ENCODE measurements around the genes RTL3, LPAR4, CYLC1 and ZNF711.

DNA sequence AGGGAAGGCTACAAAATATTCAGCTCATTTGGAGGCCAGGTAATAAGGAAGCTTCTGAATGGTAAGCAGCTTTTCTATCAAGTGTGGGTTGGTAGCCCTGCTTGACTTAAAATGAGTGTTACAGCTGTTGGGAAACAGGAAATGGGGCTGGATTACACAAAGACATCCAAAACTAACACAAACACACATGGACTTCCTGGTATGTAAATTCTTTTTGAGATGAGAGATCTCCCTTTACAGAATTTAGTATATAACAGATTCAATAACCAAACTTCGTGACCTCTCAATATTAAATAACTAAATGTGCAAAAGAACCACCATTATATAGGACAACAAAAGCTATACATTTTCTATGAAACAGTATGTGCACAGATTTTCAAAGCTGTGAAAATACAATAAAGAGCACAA is 58.1 kb downstream of the FGF16 start:
- PRO-cap, result no peak

DNA sequence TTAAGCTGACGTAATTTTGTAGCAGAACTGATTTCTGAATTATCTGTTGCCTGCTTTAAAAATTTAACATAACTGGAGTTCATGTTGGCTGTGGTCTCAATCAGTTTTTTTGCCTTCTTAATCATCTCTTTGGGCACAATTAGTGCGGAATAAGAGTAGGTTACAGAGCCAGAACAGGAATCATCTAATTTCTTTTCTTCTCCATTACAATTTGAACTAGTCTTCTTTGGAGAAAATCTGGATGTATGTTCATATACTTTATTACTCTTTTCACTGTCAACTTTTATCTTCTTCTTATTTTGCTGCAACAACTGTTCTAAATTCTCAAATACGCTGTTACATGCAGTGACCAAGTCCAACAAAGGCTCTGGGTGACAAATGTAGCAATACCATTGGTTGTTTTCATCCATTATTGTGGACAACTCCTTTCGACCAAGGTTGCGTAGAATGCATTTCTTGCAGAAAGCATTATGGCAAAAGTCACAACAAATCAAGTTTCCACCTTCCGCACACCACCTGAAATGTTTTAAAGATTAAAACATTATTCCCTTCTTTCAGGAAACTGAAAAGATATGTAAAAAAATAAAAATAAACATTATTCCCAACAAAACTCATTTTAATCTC is 101.8 kb downstream of the ATRX start:
- PRO-cap, result no peak

- PRO-cap, result no peak
Measured at GRCh38 chrX:77753298-77754493, 32.3 kb downstream of the ATRX start.

GRCh38 chrX:78109507-78110142 is 5.6 kb downstream of the PGK1 start:
- PRO-cap, result no peak

DNA sequence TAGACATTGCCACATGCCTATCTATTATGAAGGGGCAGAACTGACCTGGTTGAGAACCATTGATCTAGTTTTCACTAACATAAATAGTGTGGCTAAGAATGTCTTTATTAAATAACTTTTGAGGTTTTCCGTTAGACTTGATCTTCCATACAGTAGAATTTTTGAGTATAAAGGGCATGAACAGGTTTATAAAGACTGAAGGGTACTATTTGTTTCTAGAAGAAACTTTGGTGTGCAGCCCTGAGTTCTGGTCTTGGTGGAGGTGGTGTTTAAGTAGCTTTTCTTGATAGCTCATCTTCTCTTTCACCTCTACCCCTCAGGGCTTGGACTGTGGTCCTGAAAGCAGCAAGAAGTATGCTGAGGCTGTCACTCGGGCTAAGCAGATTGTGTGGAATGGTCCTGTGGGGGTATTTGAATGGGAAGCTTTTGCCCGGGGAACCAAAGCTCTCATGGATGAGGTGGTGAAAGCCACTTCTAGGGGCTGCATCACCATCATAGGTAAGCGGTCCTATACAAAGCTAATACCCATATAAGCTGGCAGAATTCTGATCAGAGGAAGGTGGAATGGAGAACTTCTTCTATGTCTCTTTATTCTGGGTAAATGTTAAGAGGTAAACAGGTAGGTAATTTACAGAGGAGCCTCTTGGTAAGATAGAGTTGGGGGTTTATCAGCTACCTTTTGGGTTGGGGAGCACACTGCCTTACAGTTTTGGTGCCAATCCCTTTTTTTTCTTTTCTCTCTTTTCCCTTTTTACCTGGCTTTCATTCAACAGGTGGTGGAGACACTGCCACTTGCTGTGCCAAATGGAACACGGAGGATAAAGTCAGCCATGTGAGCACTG is 14.7 kb downstream of the TAF9B start:
- PRO-cap, result no peak

- PRO-cap, result no peak
Measured at GRCh38 chrX:78130967-78132118, 8.1 kb downstream of the TAF9B start.

- PRO-cap, result no peak
Measured at GRCh38 chrX:78322841-78323319, 4.5 kb downstream of the CYSLTR1 start.

DNA sequence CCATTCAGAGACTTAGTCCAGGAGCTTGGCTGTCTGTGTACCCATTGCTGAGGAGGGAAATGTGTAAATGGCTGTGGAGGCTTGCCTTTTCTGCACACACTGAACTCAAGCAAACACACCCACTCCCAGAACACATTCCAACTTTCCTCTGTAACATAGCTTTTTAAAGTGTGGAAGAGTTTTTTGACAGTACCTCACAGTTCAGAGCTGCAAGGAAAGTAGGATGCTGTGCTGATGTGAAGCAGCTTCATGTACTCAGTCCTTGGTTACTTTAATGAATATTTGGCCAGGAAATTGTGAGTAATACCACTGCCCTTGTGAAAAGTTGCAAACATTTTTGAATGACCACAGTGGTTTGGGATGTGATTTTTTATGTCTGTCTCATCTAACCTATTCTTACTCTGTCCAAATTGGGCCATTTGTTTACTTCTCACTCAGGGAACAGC is at the start of gene RTL3:
RTL3 (minus strand) TSS at position 69 of the 446 bp plus-strand sequence.
- PRO-cap, result no peak

DNA sequence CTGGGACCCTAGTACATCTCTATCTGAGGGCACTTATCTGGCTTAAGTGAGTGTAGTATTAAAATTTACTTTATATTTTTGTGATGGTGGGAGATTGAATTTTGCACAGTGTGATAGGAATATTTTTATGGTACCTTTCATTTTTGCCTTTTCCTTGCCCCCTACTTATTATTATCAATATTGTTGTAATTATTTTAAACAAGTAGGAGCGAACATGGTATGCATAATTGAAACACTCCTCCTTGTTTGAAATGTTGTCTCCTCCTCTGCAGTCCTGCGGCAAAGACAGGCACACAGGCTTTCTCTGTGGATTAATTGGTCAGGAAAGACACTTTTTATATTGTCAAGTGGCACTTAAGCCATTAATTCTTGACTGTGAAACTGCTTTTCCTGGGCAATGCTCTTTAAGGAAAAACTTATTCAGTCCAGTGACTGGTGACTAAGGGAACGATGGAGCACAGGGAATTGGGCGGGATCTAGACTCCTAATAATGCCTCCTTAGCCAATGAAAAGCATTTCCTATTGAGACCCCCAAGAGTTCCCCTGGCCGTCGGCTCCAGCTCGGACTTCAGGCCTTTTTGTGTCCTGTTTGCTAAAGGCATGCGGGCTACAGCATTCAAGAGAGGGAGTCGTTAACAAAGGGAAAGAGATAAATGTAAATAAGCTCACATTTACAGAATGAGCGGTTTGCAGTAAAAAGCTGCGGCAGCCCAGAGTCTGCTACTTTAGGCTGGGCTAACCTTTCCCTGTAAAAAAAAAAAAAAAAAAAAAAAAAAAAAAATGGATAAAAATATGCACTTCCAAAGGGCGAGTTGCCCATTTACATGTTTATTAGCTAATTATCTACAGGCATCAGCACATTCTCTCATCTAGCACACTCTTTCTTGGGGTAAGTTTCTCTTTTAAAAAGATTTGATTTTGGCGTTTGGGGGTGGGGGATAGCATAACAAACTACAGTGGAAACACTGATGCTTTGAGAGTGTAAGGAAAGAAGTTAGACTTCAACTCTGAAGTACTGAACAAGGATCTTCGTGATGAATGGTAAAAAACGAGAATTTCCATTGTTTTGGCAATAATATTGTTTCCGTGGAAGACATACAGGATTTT is at the start of gene LPAR4:
LPAR4 (plus strand) TSS at position 575 of the 1,107 bp plus-strand sequence.
- PRO-cap, result no peak

DNA sequence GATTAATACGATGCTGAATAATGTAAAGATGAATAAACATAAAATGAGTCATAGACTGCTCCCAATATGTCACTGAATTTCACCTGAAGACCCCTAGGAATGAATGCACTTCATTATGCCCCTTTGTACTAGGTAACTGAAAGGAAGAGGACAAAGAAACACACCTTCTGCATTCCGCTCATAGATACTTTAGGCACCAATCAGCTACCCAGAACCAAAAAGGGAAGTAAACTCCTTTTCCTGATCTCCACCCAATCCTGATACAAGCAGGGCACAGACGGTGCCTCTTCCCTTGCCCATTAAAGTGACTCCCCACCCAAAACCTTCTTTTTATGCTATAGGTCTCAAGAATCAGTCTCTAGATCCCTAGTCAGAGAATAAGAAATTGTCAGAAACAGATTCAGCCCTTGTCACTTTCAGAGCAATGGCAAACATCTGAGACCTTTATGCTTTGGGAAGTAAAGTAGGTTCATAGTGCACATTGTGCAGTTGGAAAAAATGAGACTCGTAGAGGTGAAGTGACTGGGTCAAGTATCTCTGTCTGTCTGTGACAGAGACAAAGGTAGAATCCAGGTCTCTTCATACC is 2.3 kb downstream of the GPR174 start:
- PRO-cap, result no peak

GRCh38 chrX:80631338-80631694 is 178.4 kb downstream of the BRWD3 start:
- PRO-cap, result no peak

DNA sequence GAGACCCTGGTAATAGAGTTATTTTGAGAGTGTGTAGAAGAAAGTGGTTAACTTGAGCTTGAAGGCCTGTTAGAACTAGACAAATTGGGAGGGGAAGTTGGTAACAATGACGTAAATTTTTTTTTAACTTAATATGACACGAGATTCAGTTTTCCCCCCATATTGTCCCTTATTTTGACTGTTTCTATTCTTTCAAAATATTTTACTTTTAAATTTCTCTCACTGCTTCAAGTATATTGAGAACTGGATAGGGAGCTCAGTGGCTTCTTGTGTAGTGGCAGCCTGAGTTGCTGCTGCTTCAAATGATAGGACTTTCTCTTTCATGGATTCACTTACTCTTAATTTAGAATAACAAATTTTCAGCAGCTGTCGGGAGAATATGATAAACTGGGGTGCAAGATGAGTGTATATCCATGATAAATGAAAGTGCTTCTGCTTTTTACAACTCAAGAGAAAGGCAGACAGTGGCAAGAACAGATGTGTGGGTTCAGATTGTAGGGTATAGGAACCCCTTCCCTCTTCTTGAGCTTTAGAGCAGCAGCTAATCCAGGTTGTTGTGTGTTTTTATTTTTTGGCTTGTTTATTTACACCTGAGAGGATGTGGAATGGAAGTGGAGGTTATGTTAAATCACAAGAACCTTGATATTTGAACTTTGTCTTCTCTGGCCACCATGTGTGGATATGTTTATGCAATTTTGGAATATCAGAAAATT is 981 bp downstream of the SH3BGRL start:
- PRO-cap, result no peak

- PRO-cap, result no peak
Measured at GRCh38 chrX:81262419-81262997, 60.6 kb downstream of the SH3BGRL start.

DNA sequence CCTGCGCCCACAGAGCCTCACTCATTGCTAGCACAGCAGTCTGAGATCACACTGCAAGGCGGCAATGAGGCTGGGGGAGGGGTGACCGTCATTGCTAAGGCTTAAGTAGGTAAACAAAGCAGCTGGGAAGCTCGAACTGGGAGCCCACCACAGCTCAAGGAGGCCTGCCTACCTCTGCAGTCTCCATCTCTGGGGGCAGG is 738.6 kb downstream of the SH3BGRL start:
- PRO-cap, result no peak

DNA sequence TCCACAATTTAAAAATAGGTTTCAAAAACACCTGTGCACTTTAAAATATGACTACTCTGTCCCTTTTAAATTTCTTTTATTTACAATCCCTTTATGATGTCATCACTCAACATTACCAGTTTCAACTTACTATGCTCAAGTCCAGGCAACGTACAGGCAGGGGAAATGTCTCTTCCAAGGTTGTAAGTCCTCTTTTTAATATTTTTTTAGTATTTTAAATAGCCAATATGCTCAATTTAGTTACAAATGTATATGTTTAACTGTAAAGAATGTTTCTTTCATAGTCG is at the start of gene CYLC1:
CYLC1 (plus strand) TSS at position 129 of the 287 bp plus-strand sequence.
- PRO-cap, result no peak

- PRO-cap, result no peak
Measured at GRCh38 chrX:85089719-85090407, 86.2 kb downstream of the APOOL start.

DNA sequence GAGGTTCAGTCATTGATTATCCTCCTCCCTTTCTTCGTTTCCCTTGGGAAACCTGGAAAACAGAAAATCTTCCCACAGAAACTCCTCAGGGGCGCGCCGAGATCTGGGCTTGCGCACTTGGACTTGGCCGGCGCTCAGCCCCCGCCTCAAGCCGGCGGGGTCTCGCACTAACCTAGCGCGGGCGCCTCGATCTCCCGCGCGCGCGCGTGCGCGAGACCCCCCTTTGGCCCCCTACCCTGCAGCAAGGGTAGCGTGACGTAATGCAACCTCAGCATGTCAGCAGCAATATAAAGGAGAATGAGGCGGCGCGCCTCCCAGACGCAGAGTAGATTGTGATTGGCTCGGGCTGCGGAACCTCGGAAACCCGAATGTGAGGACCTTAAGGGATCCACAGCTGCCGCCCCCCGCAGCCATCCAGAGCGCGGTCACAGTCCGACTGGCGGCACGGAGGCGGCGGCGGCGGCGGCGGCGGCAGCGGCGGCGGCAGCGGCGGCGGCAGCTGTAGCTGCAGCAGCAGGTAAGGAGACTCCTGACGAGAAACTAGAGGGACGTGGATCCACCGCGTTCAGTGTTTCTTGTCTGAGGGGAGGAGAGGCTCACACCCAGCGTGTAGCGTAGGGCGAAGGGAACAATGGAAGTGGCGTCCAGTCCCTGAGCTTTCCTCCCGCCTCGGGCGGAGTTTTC is at the start of gene ZNF711:
ZNF711 (plus strand) TSS at position 317 of the 684 bp plus-strand sequence.
- PRO-cap, result unidirectional peak, plus-strand start at position 149 of the sequence; unidirectional peak, plus-strand start at position 317 of the sequence; unidirectional peak, plus-strand start at position 382 of the sequence; unidirectional peak, plus-strand start at position 409 of the sequence

- PRO-cap, result no peak
Measured at GRCh38 chrX:85403559-85403909, 24.1 kb upstream of the POF1B start.

DNA sequence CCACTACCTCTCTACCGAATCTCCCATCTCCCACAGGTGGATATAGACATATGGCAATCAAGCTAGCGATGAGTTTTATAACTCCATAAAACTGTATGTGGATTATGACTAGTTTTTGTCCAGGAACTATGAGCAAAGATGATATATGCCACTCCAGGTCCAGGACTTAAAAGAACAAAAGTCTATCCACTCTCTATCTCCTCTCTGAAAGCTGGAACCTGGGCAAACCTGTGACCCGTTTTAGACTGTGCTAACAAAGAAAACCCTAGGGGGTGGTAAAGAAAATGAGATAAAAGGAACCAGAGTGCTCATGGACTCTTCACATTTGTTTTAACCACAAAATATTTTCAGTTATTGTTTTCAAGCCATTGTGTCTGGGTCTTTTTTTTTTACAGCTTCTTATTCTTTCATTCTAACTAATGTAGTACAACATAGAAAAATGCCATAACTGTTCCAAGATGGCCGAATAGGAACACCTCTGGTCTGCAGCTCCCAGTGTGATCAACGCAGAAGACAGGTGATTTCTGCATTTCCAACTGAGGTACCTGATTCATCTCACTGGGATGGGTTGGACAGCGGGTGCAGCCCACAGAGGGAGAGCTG is 45.3 kb downstream of the CHM start:
- PRO-cap, result no peak

GRCh38 chrX:86725824-86726153 is 577.5 kb downstream of the DACH2 start:
- PRO-cap, result no peak

Data from Metastatic Pancreatic Carcinoma in the Ovary (tissue), 1 donor.